Hematopoietic multipotent progenitor cell (in vitro differentiated cells): ENCODE results near the genes XPO1, TMEM17 and LGALSL.

DNA sequence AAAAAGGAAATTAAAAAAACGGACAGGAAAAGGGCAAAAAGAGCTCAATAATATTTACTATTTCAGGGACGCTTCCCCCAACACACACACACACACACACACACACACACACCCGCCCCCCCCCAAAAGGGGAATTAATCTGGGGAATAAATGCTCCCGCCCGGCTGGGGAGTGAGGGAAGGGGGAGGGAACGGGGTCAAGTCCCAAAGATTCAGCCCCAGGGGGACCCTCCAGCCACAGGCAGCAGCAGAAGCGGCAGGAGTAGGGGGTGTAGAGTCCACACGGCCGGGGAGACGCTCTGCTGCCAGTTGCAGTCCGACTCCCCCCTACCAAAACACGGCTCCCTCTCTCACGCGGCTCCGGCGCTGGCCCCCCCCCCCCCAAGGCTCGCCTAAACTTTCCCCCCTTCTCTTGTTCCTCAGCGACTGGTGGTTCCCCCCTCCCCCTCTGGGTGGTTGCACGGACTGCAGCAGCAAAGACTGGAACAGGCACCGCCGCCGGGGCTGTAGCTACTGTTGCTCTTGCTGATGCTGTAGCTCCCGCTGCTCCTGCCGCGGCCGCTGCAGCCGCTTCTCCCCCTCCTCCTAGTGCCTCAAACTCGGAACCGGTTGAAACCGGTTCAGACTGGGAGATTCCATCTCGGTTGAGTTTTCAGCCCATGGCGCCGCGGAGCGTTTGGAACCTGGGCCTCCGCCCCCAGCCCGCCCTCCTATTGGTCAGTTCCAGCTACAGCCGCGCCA is at the start of gene XPO1:
Gene XPO1, minus strand, starts transcription at position 684 of the 740 bp plus-strand sequence.
- CAGE, long polyA plus RNA, result no peak

DNA sequence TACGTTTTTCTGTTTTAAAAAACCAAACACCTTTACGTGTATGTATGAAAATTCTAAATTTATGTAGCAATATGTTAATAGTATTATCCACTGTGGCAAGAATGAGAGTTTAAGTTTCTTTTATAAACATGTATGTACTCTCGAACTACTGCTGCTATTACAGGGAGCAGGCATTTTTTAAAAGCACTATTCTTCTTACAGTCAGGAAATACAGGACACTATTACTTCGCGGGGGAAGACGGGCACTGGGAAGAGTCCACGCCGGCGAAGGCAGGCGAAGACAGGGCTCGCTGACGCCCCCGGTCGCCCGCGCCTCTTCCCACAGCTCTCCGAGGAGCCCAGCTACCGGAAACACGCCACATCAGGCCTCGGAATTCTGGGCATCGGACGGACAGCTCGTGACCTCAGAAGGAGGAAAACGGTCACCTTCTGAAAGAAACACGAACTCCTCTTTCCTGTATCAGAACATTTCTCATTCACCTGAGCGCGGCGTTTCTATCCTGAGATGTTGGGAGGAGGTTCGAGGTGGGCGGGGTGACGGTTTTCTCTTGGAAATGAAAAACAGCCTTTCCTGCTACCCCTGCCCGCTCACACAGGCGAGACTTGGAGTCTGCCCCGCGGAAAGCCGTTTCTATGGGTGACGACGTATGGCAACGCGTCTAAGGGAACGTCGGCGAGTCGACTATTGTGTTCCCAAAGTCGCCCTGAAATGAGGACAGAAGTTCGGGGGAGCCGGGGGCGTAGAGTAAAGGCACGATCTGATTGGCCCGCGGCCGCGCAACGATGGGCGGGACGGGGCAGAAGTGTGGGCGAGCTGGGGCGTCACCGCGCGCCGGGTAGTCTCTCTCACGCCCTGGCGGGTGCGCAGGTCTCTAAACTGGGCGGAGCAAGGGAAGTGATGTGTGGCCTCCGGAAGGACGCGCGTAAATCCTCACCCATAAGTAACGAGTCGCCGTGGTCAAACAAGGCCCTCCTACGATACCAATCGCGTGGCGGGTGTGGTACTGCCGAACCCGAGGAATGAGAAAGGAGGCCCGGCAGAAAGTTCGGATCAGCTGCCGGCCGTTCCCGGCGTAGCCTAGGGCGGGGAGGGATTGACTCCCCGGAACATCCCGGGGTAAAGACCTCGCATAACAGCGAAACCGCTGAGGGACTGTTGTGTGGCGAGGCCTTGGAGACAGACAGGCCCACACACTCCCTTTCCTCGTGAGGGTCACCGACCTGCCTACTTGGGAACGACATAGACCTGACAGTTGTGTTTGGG is 89.9 kb downstream of the FAM161A start:
- CAGE, long polyA plus RNA, result no peak

DNA sequence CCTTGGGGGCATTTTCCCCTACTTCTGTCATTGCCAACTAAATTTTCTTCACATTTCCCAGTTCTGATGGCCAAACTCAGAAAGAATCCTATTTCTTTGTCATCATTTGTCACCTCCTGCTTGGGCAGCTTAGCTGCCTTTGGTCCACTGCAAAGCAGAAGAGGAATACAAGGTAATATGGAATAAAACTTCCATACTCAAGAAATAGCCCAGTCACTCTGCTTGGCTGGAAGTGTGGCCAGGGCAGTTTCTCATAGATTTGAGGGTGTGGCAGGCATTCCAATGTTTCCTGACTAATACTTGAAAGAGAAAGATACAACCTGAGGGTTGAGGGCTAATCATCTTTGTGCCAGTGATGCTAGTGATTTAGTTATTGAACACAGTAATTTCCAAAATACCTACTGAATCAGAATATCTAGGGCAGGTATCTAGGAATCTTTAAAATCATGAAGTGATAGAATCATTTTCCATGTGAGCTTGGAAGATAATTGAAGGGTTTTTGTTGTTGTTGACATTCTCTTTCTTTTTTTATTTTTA is 83.1 kb downstream of the FAM161A start:
- CAGE, long polyA plus RNA, result no peak

GRCh38 chr2:62306605-62307658 is 111.0 kb downstream of the B3GNT2 start:
- CAGE, long polyA plus RNA, result no peak

GRCh38 chr2:62505347-62506448 is at the start of gene TMEM17:
Gene TMEM17 (minus strand): TSS chr2:62506195.
- CAGE, long polyA plus RNA, result no peak

GRCh38 chr2:62672498-62673106 is 32.9 kb upstream of the EHBP1 start:
- CAGE, long polyA plus RNA, result no peak

DNA sequence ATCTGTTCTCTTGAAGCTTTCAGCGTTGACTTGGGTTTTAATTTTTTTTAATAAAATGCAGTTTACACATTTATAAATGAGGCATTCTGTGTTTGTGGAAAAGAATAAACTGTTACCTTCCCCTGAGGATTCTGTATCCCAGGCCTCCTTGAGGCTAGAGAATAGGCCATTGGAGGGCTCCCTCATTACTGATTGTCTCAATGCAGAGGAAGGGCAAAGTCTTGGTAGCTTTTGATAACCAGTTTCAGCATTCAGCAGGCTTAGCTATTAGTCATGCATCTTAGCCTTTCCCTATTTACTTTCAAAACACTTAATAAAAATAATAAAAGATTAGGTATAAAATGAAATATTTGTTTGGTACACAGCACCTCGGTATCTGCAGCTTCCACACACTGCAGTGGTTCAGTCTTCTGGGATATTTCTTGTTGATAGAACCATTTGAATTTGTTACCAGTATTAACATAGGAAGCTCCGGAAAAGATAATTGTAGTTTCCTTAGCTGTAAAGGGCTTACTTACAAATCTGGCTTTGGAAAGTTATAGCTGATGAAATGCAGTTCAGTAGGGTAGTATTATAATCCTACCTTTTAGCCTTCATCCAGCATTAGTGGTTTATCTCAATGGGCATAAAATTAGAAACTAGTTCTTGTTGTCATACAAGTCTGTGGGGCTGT is 57.9 kb upstream of the OTX1 start:
- CAGE, long polyA plus RNA, result no peak

DNA sequence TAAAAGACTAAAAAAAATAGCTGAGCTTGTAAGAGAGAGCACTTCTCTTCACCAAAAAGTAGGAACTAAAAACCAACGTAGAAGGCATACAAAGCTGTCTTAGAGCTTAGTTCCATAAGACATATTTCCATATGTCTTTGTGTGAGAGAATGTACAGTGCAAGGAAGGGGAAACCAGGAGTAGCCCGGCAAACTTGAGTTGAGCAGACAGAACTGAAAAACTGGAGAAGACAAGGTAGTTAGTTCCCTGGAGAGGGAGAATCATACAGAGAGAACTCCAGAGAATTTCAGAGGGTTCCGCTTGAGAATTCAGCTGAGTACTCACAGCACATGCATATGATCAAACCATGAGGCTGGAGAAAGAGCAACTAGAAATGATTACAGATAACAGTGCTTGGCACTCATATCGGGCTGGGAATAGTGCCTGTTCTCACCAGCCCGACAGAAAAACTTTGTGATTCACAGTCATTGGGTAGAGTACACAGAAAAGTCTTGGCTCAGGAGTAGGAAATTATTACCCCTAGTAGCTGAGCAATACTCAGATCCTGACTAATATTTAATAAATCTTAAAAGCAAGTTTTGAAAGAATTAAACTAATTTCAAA is 7.1 kb downstream of the WDPCP start:
- CAGE, long polyA plus RNA, result no peak

GRCh38 chr2:63849041-63850071 is 7.7 kb downstream of the UGP2 start:
- CAGE, long polyA plus RNA, result no peak

DNA sequence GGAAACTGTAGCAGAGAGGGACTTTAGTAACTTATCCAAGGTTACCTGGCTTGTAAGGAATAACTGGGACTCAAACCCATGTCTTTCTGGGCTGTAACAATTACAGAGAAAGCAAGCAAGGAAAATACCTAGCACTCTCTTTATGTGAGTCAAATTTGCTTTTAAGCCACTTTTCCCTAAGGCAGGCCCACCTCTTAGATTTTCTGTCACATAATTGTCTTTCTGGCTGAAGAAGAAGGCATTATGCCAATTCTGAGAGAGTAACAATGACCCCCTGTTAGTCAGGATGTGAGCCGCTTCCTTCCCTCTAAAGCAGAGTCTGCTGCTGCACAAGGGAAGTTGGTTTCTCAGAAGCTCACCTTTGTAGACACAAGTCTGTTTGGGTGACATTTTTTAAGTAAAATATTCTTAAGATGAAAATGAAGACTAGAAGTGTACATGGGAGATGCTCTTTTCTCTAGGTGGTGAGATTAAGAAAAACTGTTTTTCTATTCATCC is 33.2 kb upstream of the VPS54 start:
- CAGE, long polyA plus RNA, result no peak

- CAGE, long polyA plus RNA, result no peak
Observed at GRCh38 chr2:64191918-64192380, 47.7 kb upstream of the PELI1 start.

DNA sequence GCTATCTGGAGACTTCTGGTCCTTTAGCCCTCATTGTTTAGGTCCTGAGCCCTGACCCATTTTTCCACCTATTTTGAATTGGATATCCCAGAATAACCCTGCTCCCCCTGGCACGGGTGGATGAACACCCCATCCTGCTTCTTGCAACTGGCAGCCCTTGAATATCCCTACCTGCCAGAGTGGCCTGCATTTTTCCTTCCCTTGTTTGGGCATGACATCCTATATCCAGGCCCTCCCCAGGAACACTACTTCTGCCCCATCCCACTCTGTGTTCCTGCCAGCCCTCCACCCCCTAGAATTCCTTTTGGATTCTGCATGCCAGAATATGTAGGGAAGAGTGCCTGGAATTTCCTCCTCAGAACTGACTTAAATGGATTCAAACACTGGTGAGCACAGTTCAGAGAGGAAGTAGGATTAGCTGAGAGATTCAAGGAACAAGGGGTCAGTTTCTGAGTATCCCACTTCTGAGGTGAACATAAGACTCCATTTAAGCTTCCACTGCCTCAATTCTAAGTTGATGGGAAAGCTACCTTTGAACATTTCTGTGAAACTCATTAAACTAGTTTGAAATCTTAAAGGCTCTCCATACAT is 123.5 kb upstream of the PELI1 start:
- CAGE, long polyA plus RNA, result no peak

- CAGE, long polyA plus RNA, result no peak
Observed at GRCh38 chr2:64391307-64391892, 62.6 kb upstream of the LGALSL start.

DNA sequence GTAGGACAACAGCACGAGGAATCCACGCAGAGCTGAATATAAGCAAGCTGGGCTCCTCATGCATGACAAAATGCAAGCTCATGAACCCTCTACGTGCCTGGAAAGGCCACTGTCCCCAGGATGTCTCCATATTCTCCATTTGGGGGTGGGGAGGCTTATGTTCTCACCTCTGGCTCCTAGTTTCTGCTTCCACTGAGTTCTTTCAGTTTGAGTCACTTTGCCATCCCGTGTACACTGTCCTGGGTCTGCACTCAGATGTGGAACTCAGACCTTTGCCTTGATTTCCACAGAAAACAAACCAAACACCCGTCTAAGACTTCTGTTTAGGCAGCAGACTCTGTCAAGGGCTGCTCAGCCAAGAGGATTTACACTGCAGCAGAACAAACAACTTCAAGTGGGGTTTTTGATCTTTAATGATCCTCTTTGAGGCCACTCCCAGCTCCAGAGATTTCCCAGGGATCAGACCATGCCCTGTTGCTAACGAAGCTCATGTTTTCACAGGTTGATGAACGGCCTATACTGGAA is 52.6 kb upstream of the LGALSL start:
- CAGE, long polyA plus RNA, result no peak

GRCh38 chr2:64453830-64454783 is at the start of gene LGALSL:
Gene LGALSL (plus strand): TSS chr2:64454162.
- CAGE, long polyA plus RNA, result no peak

- CAGE, long polyA plus RNA, result no peak
Observed at GRCh38 chr2:64460821-64461597, 7.0 kb downstream of the LGALSL start.

- CAGE, long polyA plus RNA, result no peak
Observed at GRCh38 chr2:64539251-64540105, 15.3 kb downstream of the AFTPH start.

DNA sequence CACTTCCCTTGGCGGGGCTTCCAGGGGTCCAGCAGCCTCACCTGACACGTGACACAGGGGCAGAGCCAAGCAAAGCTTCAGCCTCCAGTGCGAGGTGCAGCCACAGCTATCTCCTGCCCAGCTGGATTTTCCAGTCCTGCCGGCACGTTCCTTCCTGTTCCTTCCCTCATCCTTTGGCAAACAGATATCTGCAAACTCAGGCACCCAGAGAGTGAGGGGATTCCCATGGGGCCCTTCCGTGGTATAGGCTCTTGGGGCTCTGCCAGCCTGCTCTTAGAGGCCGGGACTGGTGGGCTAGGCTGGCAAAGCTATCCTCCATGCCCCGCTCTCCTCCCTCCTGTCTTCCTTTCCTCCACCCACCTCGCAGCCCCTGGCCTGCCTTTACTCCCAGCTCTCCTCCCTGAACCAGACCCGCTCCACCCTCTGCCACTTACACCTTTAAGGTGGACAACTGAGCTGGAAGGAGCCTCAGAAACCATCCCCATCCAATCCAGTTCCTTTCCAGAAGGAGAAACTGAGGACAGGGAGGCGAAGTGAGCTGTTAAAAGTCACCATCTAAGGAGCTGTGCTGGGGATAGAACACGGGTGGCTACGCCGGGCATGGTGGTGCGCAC is 45.7 kb downstream of the SERTAD2 start:
- CAGE, long polyA plus RNA, result no peak

DNA sequence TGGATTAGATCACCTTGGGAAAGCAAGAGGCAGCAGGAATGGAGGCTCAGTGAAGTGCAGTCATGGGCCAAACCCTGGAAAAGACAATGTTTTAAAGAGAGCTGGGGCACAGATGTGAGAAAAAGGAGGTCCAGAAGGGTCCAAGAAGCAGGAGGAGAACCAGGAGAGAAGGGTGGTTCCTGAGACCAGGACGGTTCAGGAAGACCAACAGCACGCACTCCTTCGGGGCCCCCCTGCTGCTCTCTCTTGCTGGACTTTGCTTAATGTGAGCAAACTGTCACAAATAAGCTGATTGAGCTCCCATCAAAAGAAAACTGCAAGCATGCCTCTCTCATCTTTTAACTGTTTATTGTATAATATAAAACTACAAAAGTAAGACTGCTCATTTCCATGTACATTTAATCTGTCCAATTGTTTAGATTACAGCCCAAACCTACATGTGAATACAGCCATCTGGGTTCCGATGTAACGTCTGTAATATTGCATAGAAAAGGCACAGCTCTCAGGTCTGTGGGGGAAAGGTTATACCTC is 22.4 kb downstream of the SERTAD2 start:
- CAGE, long polyA plus RNA, result no peak

DNA sequence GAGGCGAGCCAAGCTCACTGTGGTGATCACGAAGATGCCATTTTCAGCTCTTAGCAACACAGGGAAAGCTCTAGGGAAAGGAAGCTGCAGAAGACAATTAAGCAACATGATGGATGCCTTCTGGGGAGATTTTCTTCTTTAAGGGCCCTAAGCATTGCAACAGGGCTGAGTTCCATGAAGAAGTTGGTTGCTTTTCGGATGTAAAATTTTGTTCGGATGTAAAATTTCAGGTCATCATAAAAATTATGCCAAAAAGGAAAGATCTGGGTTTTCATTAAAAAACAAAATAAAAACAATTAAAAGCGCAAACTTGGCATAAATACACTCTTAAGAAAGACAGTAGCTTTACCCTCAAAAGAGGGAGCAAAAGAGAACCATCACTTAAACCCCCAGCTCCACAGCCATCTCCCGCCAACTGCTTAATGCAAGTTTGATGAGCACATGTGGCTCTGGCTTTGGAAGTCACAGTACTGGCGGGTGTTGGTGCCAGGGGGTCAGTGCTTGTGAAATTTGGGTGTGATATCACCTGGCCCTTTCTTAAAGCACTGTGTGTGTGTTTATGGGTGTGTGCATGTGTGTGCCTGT is 19.1 kb downstream of the SERTAD2 start:
- CAGE, long polyA plus RNA, result no peak